SJCRH30 (cell line): ENCODE results near the genes FBXO48, BMP10, GFPT1, ASPRV1 and TIA1.

- RAMPAGE, long total RNA, result no peak
Observed at GRCh38 chr2:68466312-68467466, at the start of gene FBXO48. FBXO48 (minus strand) TSS chr2:68467294.

- RAMPAGE, long total RNA, result no peak
Observed at GRCh38 chr2:68505602-68506303, 38.4 kb downstream of the APLF start.

DNA sequence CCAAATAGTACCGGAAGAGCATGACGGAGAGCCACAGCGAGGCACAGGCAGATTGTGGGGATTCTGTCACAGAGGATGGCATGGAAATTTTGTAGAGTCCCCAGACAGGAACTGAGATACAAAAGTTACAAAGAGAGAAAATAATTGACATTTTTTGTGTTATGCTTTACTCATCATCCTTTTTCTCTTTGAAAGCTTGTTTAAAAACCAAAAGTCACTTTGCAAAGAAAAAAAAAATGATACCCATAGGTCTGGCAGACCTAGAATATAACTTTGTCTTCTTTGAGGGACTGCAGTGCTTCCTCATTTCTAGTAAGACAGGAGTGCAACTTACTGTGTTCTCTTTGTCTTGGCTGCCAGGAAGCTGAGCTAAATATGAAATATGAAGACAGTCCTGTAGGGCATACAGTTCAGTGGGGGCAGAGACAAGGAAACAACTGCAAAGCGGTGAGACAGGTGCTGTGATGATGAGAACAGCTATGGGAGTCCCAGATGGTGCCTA is 5.1 kb downstream of the ARHGAP25 start:
- RAMPAGE, long total RNA, result no peak

DNA sequence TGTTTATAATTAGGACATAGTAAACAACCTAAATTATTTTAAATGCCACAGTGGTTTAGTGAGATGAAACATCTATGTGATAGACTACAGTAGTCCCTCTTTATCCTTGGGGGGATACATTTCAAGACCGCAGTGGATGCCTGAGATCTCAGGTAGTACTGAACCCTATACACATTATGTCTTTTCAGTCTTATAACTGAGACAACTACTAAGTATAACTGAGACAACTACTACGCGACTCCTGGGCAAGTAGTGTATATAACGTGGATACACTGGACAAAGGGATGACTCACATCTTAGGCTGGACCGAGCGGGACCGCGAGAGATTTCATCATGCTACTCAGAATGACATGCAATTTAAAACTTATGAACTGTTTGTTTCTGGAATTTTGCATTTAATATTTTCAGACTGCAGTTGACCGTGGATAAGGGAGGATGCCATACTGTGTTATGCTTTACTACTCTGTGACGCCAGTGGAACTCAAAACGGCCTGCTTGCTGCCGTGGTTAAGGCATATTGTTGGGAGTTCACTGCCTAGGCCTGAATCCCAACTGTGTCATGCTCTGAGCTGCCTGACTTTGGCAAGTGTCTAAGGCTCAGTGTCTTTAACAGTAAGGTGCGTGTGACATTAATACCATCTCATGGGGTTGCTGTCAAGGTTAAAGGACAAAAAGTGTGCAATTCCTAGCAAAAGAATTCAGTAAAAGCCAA is 64.7 kb downstream of the BMP10 start:
- RAMPAGE, long total RNA, result no peak

GRCh38 chr2:68831601-68832089 is 39.6 kb downstream of the BMP10 start:
- RAMPAGE, long total RNA, result no peak

- RAMPAGE, long total RNA, result no peak
Observed at GRCh38 chr2:68871078-68871616, at the start of gene BMP10. BMP10 (minus strand) TSS chr2:68871397.

- RAMPAGE, long total RNA, result no peak
Observed at GRCh38 chr2:68907967-68908853, 37.0 kb upstream of the BMP10 start.

- RAMPAGE, long total RNA, result no peak
Observed at GRCh38 chr2:69046125-69046726, 33.2 kb downstream of the ANTXR1 start.

- RAMPAGE, long total RNA, result no peak
Observed at GRCh38 chr2:69386664-69387705, at the start of gene GFPT1. GFPT1 (minus strand) TSS chr2:69387227.

DNA sequence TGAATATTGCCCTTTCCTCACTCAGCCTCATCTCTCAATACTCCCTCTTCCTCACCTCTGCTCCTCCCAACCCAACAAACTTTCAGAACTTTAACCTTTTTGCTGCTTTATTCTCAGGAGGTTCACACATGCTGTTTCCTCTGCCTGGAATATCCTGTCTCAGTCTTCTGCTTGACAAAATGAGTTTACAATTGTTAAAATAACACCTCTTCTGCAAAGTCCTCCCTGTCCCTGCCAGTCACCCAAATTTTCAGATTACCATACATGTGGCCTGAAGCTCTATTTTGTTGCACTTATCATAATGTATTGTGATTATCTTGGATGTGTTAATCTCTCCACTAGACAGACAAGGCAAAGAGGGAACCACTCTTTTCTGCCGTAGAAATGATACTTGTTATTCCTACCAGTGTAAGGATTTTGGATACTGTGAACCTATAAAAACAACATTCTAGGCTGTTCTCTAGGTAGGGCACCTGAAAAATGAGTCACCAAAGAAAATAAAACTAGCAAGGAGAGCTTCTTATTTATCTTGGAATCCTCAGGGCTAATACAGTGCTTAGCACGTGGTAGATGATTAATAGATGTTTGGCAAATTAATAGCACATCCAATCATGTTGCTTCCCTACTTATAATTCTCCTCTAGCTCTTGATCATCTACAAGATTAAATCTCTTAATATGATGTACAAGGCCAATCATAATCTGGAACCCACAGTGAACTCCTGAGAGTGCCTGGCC is 73.2 kb downstream of the AAK1 start:
- RAMPAGE, long total RNA, result no peak

DNA sequence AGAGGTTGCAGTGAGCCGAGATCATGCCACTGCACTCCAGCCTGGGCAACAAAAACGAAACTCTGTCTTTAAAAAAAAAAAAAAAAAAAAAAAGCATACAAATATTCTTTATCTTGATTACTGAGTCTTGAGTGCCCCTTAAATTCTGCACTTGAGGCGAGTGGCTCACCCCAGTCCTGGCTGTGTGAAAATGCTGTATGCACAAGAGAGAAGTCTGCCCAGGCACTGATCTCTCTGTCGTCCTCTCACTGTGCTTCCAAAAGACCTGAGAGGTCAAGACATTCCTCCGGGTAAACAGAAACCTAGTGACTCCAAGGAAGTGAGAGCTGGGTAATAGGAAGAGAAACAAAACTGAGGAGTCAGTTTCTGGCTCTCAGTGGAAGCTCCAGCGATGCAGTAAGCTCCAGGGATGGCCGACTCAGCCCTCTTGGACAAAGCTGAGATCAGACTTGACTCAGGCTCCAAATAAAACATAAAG is 70.9 kb downstream of the AAK1 start:
- RAMPAGE, long total RNA, result no peak

- RAMPAGE, long total RNA, result no peak
Observed at GRCh38 chr2:69689516-69689947, 46.0 kb upstream of the AAK1 start.

DNA sequence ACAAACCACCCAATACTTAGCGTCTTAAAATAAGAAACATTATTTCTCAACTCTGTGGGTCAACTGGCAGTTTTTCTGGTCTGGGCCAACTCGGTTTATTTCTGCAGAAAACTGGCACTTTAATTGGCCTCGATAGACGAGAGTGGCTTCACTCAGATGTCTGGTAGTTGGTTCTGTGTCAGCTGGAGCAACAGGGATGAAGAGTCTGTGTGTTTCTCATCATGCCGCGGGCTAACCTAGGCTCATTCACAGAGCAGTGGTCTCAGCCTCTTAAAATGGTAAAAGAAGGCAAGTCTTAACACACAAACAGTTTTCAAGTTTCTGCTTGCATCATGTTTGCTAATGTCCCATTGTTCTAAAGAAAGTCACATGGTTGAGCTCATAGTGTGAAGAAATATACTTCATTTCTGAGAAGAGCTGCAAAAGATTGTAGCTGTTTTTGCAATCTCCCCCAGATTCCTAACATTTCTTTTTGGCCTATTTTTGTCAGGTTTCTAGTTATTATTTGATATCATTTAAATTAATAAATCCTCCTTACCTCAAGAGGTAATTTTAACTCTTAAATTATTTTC is 37.5 kb upstream of the ANXA4 start:
- RAMPAGE, long total RNA, result no peak

- RAMPAGE, long total RNA, result no peak
Observed at GRCh38 chr2:69779695-69780100, 37.8 kb downstream of the ANXA4 start.

DNA sequence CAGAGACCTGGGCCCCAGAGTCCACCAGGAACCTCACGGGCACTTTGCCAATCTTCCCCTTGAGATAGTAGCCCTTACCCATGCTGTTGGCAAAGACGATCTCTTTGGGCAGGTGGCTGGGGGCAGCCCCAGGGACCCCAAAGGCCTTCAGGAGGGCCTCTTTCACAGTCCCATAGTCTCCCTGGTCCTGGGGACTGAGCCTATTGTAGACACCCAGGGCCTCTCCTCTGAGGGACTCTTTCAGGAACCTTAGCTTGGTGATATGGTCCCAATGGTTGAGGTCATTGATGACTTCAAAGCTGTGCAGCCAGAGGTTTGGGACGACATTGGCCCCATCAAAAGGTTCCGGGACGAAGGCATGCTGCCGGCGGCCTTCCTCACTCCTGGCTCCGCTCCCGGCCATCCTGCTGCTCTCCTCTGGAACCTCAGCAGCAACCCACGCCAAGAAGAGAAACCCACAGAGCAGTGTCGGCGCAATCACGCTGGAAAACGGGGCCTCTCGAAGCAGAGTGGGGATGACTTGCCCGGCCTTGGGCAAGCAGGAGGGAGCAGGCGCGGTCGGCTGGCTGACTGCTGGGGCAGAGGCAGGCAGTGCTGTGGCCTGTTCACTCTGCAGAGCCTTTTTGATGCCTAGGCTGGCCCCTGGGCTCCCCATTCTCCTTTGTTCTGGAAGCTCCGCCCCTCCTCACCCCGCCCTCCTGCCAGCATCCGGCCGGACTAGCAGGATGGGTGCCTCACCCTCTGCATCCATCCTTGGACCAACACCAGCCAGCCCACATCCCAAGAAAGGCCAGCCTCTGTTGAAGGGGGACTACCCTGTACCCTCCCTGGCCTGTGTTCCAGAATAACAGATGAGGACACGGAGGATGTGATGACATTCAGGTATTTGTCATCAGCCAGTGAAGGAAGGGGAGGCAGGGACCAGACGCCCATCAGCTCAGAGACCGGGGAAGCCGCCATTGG is at the start of gene ASPRV1:
Gene ASPRV1, minus strand, starts transcription at position 598 of the 963 bp plus-strand sequence.
- RAMPAGE, long total RNA, result no peak

DNA sequence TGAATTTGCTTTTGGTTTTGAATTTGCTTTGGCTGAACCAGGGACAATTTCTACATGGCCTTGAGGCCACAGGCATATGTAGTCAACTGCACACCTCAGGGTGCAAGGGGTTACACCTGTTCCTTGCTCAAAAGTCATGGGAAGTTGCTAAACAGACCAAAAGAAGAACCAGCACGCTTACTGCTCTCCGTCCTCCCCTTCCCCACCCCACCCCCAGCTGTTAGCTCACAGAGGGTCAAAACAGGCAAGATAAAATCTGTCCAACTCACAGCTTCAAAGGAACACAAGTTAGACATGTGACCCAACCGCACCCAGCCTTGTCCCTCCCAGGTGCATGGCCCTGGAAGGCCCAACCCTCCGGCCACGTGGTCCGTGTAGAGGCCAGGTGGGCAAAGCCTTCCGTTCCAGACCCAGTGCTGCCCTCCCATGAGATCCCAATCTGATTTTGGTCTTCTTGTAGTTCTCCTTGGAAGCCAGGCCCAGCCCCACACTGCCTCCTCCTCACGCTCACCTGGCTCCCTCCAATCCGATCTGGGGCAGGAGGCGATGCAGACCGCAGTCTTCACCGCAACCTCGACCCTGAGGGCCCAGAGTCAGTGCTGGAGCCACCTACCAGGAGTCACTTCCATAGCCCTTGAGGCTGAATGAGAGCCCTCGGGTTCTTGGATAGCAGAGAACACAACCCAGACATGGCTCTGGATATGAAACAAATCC is 14.5 kb upstream of the ASPRV1 start:
- RAMPAGE, long total RNA, result no peak

- RAMPAGE, long total RNA, result no peak
Observed at GRCh38 chr2:70046669-70046868, 40.7 kb upstream of the PCBP1 start.

DNA sequence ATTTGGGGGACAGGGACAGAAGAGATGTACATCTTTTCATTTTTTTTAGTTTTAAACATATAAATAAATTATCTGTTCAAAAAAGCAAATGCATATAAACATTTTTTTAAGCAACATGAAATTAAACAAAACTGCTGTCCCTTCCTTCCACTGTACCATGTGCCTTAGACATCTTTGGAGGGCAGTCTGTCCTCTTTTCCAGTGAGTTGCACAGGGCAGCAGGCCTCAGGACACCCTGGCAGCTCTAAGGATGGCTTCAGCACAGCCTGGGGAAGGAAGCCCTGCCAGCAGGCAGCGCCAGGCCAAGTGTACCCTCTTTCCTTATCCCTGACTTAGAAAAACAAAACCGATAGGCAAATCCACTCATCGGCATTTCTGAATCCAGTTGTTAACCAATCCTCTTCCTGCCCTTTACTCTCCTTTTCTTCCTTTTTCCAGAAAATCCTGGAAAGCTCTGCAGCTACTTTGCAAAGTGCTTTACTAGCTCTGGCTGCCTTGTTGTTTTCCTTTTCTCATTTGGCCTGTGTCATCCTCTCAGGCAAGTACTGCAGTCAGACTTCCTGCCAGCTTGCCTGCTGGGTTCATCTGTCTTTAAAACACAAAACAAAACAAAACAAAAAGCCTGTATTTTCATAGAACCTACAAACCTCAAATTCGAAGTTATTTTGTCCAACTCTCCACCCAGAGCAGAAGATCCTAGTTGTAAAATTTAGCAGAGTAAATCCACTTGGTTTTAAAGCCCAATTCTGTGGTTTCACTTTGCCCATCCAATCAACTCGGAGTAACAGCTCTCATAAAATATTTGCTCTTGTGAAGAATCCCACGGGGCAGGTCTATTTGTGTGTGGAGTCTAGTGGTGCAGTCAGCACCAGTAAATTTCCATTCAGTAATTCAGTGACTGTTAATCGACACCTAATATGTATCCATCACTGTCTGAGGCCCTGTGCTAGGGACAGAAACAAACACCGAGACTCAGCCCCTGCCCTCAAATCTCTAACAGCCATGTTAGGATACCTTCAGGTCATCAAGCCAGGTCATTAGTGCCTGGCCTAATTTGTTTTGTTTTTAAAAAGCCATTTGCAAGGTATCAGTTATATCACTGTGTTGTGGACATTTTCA is 45.2 kb downstream of the PCBP1 start:
- RAMPAGE, long total RNA, result no peak

DNA sequence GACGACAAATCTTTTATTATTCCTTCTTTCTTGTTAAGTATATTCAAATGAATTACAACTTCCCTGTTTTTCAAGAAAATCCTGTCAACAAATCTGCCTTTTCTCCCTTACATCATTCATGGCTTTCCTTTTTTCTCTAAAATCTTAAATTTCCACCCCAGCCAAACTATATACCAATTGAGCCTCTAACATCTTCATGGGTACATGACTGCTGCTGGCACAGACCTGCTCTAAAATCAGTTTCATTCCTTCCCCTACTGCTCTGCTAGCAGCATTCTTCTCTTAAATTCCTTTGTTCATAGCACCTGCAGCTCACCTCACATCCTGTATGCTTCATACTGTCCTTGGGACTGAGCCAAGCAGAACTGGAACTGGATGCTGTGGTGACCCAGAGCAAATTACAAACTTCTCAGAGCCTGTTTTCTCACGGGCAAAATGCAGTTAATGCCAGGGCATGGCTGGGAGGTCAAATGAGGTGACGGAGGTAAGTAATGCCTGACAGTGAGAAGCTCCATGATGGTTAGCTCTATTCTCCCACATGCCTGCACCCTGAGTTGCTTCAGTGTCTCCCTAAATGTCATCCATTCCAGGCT is 29.9 kb downstream of the C2orf42 start:
- RAMPAGE, long total RNA, result no peak

GRCh38 chr2:70247727-70248931 is at the start of gene TIA1:
TIA1 (minus strand) TSS chr2:70248628.
- RAMPAGE, long total RNA, result no peak